T47D (cell line): ENCODE measurements around the genes CCNT1, DDN, RHEBL1, PRPH and TROAP.

- RRBS: no CpG with 5 or more reads among the region's 38 CpGs
These were observed 32.1 kb upstream of the H1-7 start for GRCh38 chr12:48296306-48297524.

- RRBS: no CpG with 5 or more reads among the region's 3 CpGs
These were observed 58.3 kb upstream of the ANP32D start for GRCh38 chr12:48414129-48414482.

GRCh38 chr12:48652460-48653081 is 29.5 kb downstream of the KANSL2 start:
- RRBS: no CpG with 5 or more reads among the region's 5 CpGs

DNA sequence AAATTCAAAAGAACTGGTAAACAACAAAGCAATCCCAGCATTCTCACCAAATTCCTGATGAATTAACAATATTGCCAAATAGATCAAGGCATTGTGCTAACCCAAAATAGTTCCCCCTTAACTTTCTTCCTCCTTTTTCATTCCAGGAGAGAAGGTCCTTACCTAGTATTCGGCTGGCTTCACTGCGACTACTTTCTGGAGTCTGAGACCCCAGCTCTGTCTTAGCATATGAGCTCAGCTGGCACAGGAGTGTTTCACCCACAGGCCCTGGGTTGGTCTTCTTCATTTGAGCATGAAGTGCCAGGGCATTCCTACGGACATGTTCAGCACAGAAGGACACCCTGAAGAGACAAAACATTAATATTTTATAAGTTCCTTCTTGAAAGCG is 2.6 kb downstream of the KANSL2 start:
- RRBS: no CpG with 5 or more reads among the region's 4 CpGs

DNA sequence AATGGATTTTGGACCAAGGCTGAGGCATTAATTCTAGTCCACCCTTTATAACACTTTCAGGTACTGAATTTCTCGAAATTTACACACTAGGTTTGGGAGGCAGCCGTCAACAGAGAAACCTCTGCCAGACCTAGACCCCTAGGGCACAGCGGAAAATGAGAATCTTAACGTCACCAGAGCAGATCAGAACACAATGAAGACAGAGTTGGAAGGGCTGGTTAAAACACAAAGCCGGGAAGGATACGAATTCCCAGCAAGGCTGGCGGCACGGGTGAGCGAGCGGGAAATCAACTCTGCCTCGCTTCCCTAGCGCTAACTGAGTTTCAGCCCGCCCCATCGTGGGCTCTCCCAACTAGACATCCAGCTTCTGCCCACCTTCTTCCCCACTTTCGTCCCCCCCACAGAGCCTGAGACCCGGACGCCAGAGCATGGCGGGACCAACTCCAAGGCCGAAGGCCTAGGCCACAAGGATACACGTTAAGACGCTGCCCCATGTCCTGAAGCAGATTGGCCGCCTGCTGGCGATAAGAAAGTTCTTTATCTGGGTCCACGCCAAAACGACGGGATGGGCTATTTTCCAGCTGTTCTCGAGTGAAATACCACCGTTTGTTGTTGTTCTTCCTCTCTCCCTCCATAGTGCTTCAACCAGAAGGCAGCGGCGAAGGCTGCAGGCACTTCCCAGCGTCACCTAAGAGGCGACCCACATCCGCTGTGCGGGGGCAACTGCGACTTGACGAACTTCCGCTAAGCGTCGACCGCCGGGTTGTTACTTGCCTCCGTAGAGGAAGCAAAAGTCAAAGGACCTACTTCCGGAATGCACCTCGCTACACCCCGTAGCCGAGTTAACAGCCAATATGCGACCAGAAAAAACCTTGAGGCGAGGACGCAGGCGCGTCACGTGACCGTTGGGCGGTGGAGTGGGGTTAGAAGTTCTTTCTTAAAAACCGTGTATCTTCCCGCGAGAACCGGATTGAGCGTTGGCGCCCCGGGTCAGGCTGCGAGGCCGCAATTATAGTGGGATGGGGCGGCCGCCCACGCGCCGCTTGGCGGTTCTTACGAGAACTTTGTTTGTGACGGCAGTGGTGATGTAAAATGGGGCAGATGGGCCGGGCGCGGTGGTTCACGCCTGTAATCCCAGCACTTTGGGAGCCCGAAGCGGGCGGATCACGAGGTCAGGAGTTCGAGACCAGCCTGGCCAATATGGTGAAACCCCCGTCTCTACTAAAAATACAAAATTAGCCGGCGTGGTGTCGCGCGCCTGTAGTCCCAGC is at the start of gene CCNT1:
TSS of gene CCNT1 (minus strand) at position 667 of the 1,271 bp plus-strand sequence.
- RRBS: 1% methylated on average over 8 of the region's 86 CpGs

- RRBS: no CpG with 5 or more reads among the region's 24 CpGs
These were observed 578 bp downstream of the DDX23 start for GRCh38 chr12:48851310-48851860.

DNA sequence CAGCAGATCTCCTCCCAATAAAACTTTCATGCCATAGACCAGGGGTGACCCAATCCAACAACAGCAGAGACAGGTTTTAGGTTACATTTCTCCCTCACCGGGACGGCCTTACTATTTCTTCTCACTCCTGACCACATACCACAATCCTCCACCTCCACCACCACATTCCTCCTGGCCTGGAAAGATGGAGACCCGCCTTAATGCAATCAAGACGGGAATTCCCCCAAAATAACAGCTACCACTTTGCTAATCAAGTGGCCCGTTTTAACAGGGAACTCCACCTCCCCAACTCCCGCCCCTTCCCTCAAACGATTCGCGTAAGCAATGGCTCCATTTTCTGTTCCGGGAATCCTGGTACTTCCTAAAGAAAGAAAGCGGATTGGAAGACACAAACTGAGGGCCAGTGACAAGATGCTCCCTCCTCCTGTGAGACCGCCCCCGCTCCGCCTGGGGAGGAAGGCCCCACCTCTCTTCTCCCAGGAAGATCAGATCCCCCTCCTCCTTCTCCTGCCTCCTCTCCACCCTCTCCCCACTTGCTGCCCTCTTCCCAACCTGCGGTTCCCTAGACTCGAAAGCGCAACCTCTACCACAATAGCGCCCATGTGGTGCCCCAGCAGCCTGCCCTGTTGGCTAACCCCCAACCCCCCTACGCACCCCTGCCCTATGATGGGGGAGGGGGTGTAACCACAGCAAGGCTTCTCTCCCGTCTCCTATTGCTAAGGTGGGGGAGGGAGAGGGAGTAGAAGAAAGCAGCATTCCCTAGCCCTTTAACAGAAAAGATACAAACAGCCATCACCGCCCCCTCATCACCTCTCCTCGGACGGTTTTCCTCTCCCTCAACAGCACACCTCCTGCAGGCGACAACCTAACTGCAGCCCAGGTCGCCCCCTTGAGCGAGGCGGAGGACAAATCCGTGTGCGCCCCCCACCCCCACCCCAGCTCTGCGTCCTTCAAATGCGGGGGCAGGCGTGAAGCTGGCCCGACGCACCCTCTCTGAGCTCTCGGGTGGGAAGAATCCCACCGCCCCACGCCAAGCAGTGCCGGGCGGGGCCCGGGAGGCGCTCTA is 779 bp downstream of the ARF3 start:
- RRBS: 0% methylated on average over 2 of the region's 41 CpGs

GRCh38 chr12:48999259-49000218 is at the start of gene DDN:
Gene DDN (minus strand): TSS chr12:48999375.
- RRBS: 58% methylated on average over 9 of the region's 35 CpGs

DNA sequence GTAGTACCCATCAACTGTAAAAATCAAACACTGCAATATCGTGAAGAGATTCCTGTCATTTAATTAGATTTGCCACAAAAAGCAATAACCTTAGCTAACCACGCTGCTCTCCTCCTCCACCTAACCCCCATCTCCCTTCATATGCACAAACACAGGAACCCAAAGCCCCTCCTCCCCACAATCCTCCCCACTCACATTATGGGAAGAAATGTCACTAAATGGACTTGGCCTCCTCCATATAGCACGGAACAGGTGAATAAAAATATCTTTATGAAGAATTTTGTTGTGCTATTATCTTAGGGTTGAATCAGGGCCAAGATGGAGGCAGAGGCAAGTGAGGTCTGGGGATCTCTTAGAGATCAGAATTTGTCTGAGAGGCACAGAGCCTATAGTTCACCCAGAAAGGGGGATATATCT is 3.1 kb upstream of the DDN start:
- RRBS: no CpG with 5 or more reads among the region's 3 CpGs

DNA sequence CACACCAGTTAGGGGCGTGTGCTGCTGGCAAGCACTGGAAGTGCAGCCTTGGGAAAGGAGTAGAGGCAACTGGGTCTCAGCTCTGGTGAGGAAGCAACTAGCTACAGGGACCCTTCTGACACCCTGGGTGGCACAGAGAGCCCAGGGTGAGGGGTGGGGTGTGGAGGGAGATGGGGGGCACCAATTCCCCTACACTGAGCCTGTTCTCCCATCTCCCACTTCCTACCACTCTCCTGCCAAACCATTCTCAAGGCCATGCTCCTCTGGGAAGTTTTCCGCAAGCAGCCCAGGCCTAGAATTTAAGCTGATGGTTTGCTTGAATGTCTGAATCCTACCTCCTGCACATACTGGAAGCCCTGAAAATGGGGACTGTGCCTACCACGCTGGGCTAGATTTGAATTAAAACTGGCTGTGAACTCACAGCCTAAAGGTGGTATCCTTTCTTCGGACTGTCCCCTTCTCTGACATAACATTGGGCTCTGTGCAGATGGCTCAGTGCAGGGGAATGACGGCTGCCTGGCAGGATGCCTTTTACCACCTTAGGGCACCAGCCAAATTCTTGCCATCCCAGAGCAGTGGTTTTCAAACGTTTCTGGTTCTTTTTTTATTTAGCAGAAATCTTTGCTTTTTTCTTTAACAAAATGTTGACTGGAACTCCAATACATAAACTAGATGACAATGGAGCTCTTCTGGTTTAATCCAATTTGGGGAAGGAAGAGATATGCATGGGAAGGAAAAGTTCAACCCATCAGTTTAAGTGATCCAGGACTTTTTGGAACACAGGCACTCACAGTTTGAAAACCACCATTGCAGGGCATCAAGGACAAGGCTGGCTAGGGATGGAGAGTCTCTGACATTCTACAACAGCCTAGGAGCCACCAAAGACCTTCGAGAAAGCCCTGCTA is 4.6 kb upstream of the PRKAG1 start:
- RRBS: no CpG with 5 or more reads among the region's 7 CpGs

GRCh38 chr12:49057696-49058524 is 2.7 kb downstream of the KMT2D start:
- RRBS: no CpG with 5 or more reads among the region's 5 CpGs

GRCh38 chr12:49060982-49061550 is 472 bp upstream of the KMT2D start:
- RRBS: no CpG with 5 or more reads among the region's 20 CpGs

DNA sequence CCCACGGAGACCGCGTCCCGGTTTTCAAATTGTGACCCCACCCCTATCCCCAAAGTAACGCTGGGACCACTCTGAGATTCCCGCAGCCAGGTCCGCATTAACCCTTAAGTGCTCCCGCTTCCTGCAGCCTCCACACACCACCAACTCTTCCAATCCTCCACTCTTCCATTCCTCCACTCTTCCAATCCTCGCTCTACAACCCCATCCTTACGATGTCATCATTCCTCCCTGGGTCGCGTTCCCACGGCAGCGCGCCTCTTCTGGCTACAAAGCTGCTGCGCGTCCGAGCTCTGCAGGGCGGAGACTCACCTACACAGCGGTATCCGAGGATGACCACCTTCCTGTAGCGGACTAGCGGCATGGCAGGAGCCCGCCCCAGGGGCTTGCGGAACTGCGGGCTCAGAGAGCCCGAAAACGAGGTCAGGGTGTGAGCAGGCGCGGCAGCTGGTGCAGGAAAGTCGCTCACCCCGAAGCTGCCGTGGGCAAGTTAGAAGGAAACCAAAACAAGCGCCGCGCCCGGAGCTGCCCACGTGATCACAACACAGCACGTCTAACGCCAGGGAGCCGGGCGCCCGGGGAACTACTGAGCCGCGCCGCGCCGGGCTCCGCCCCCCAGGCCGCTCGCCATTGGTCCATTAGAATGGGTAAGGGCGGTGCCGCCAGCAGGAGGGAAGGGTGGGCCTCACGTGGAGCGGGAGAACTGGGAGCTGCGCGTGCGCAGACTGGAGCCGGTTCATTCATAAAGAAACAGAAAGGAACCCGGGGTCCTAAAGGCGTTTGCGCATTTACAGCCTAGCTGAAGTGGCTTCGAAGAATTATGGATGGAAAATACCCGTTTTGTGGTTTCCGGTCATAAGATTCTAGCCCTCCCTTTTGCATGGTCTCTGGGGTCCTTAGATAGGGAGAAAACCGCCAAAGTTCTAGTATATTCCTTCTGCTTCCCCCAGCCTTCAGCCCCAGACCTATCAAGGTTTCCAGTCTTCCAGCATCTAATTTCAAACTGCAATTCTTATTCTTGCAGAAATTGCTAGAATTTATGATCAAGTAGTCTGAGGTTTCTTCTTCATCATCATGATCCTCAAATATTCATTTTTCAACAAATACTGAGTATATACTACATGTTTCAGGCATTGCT is at the start of gene RHEBL1:
TSS of gene RHEBL1 (minus strand) at position 555 of the 1,135 bp plus-strand sequence.
- RRBS: under 1% methylated on average over 8 of the region's 66 CpGs

GRCh38 chr12:49279622-49280387 is 14.9 kb downstream of the TUBA1C start:
- RRBS: no CpG with 5 or more reads among the region's 11 CpGs

DNA sequence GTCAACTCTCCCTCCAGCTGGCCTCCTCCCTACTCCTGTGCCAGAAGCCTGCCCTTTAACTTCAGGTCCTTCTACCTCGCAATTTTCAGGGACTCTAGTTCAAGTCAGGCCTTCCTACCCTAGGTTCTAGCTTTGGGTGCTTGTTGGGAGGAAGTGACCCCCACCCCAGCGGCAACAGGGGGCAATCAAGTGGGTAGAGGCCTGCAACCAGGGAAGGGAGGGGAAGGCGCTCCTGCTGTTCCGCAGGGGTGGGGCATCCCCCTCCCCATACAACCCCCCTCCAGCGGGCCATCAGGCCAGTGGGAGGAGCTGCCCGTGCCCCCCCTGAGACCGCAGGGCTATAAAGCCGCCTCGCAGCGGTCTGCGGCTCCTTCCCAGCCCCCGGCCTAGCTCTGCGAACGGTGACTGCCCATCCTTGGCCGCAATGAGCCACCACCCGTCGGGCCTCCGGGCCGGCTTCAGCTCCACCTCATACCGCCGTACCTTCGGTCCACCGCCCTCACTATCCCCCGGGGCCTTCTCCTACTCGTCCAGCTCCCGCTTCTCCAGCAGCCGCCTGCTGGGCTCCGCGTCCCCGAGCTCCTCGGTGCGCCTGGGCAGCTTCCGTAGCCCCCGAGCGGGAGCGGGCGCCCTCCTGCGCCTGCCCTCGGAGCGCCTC is at the start of gene PRPH:
TSS of gene PRPH (plus strand) at position 371 of the 658 bp plus-strand sequence.
- RRBS: 95% methylated on average over 11 of the region's 40 CpGs

GRCh38 chr12:49322798-49323802 is at the start of gene TROAP:
Gene TROAP (plus strand): TSS chr12:49323255.
- RRBS: 2% methylated on average over 19 of the region's 72 CpGs

GRCh38 chr12:49389147-49389736 is 22.0 kb downstream of the SPATS2 start:
- RRBS: 98% methylated on average over 3 of the region's 31 CpGs

DNA sequence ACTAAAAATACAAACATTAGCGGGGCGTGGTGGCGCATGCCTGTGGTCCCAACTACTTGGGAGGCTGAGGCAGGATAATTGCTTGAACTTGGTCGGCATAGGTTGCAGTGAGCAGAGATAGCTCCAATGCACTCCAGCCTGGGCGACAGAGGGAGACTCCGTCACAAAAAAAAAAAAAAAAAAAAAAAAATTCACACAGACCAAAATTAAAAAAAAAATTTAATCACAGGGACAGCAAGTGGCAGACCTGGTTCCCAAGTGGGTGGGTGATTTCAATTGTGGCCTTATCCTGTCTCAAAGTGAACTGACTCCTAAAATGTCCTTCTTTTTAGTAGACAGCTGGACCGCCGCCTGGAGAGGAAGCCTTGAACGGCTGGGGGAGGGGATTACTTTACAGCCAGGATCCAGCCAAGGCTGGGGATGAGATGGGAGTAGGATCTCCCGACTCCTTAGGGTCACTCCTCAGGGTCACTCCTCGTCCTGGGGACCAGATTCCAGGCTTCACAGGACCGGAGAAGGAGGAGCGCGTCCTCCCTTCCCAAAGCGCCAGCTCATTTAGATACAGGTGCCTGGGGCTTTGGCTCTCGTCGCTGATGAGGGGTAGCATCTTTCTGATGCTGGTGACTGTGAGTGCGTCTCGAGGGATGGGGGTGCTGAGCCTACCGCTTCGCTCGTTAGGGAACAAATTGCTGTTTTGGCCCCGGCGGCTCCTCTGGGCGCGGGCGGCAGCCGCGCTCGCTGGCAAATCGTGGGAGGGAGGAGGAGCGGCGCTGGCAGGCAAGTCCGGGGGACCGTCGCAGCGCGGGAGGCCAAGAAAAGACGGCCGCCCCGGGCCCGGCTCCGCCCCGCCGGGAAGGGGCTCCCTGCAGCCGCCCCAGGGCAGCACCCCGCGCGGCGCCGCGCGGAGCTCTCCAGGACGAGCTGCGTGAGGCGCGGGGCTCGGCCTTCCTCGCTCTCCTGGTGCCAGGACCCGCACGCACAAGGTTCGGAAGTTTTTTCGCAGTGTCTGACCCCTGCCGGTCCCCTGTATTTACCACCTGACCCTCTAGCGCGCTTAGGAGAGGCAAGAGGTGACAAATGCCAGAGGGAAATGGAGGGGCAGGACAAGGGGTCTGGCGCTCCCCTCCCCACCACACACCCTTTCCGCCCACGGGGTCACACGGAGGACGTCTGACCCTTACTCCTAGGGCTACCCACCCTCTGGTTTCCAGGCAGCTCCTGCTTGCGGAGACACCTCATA is 1.2 kb upstream of the KCNH3 start:
- RRBS: 4% methylated on average over 17 of the region's 72 CpGs

DNA sequence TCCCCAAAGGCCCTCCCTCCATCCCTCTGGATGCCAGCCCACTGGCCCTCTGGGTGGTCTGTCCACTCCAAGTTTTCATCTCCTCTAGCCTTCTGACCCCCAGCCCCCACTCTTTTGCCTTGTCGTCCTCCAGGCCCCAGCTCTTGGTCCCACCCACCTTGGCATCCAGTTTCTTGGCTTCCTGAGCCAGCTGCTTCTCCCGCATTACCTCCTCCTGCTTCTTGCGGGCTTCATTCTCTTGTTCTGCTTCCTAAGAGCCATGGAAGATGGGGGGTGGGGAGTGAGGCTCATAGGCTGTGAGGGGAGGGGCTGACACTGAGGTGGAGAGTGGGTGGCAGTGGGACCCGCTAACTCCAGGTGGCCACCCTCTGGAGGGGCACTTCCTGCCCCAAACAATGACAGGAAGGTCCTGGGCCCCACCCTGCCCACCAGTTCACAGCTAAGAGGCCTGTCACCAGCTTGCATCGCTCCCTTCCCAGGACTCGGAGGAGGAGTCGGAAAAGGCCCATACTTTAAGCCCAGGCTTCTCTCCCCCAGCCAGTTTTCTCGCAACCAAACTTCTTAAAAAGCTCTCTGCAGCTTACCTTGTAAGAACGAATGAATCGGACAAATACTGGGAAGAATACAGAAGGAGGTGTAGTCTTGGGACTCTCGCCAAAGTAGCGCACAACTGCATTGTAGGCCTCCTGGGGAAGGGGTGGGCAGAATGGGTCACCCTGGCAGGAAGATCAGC is 23.9 kb downstream of the PRPF40B start:
- RRBS: no CpG with 5 or more reads among the region's 12 CpGs

GRCh38 chr12:49664479-49665176 is 41.3 kb downstream of the PRPF40B start:
- RRBS: no CpG with 5 or more reads among the region's 5 CpGs